Parotid gland (tissue), 1 donor: ENCODE measurements around a stretch of chr3.

DNA sequence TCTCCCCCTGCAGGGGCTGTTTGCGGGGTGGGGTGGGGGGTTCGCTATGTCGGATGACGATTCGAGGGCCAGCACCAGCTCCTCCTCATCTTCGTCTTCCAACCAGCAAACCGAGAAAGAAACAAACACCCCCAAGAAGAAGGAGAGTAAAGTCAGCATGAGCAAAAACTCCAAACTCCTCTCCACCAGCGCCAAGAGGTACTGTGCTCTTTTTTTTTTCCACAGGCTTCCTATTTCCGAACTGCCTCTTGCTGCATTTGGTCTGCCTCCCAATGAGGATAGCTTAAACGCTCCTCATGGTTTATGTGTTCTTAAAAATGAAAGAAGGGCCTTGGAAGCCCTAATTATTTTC lies 1.4 kb downstream of the UBE2E1 start:
- PRO-cap, result unidirectional peak, minus-strand start at position 99 of the sequence

DNA sequence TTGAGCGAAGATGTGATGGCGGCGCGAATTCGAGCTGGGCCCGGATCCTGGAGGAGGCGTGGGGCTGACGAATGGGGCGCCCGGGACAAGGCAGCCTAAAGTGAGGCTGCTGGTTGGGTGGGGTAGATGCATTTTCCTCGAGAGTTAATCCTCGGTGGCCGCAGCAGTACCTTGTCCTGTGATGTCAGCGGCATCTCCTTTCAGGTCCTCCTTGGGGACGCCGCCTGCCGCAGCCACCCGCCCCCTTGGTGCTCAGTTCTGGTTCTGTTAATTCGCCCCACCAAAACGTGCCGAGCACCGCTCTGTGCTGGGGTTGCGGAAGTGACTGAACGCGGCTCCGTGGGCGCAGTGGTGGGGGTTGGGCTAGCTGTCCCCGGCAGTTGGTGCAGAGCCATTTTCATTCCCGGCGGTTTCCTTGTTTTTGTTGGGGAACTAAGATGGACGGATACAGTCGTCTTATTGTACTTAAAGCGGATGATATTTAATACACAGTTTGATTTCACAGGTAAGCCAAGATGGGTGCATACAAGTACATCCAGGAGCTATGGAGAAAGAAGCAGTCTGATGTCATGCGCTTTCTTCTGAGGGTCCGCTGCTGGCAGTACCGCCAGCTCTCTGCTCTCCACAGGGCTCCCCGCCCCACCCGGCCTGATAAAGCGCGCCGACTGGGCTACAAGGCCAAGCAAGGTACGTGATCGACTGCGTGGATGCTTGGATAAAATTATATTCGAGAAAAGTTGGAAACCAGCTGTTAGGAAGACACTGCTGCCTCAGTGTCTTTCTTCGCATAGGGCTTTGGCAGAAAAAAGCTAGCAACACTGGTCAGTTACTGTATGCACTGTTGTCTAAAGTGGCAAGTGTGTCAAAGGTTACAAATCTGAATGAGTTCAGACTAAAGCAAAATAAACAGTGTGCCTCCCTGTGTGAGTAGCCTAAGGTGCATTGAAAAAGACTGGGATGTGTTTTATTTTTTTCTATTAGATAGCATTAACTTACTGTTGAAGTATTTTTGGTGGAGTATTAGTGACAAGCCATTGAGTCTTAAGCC lies 737 bp downstream of the RPL15 start:
- PRO-cap, result unidirectional peak, minus-strand start at position 260 of the sequence

- PRO-cap, result no peak
These were observed 200.8 kb downstream of the NR1D2 start for GRCh38 chr3:24145856-24146283.

DNA sequence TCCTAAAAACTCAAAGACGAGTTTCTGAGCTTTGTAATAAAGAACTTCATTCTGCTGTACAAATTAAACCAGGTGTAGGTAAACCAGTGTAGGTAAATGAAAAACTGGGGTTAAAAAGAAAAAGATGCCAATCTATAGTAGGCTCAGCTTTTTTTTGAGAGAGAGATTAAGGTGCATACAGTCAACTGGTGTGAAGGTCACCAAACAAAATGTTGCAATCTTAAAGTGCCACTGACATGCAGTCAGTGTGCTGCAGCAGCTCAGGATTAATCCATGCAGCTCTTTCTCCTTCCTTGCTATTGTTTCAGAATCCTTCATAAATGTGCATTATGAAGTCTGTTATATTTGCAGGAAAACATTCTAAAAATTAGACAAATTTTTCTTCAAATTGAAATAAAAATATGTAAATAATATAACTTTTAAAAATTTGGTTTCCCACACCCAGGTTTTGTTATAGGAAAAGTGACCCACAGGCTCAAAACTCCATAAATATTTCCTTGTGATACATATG lies 44.0 kb downstream of the THRB start:
- PRO-cap, result no peak

DNA sequence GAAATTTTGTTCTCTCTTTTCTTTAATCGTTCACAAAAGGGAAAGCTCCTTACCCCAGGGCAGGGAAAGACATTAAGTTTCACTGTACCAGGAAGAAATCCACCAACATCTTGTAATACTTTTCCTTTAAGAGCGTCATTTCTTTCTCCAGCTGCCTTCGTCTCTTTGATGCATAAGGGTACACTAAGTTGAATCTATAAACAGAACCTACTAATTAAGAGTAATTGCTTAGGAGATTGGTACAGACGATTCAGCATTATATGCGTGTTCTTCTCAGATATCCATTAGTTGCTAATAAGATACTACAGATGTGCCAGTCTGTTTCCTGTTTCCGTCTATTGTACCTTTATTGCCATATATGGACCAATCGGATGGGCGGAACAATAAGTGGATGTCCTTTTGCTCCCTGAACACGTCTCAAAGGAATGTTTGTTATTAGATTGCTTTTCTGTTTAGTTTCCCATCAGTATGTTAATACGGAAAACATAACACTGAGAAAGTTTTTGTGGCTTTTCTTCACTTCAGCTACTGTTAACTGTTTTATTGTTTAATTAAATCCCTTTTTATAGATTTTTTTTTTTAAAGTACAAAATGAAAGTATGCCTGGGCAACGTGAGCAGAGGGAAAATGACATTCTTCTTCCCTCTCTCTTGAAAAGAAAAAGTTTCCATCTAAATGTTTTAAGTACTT lies 276.6 kb upstream of the RARB start:
- PRO-cap, result no peak

GRCh38 chr3:25433649-25434255 lies 5.7 kb downstream of the RARB start:
- PRO-cap, result no peak

- PRO-cap, result no peak
These were observed 54.0 kb downstream of the TOP2B start for GRCh38 chr3:25610600-25611134.

DNA sequence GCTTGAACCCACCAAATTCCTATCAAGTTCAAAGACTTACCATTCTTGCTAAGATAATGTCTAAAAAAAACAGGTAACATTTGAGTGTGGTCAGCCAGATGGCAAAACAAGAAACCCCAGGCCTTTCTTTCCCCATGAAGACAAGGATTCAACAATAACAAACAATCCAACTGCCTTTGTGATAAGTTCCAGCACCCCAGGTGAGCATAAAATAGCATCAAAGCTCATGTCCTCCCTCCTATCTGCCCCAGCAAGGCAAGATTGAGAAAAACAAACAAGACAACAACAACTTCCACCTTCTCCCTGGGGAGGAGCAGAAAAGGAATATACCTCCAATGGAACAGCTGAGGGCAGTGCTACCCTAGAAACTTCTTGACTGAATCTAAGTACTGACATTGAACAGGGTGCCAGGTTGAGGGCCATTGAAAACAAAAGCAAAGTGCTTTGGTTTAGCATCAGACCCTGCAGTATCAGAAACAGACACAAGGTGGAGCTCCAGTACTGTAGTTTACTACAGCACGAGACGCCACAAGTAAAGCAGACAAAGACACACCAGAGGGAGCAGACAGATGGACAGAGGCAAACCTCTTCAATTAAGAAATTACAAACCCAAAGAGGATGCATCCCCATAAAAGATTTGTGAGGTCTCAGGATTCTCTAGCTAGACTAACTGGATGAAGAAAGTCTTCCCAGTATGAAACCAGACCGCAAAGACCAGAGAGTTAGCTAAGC lies 16.8 kb downstream of the TOP2B start:
- PRO-cap, result no peak

DNA sequence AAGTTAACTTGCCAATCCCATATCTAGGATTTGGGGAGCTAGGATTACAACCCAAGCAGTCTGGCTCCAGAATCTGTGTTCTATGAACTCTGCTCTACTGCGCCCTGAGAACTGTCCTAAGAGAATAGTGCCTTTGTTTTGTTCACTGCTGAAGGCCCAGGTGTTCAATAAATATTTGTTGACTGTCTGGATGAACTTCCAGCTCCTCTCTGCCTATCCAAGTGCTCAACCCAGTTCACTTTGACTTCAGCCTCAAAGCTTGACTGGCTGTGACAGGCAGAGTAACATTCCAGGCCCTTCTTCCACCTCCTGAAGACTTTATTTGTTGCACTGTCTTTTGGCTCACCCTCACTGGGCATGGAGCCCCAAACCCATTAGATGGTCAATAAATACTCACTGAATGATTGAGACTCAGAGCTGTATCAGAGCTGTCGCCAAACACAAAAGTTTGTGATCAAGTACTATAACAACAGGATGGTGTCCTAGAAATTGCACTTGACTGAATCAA lies 2.9 kb downstream of the NEK10 start:
- PRO-cap, result no peak

DNA sequence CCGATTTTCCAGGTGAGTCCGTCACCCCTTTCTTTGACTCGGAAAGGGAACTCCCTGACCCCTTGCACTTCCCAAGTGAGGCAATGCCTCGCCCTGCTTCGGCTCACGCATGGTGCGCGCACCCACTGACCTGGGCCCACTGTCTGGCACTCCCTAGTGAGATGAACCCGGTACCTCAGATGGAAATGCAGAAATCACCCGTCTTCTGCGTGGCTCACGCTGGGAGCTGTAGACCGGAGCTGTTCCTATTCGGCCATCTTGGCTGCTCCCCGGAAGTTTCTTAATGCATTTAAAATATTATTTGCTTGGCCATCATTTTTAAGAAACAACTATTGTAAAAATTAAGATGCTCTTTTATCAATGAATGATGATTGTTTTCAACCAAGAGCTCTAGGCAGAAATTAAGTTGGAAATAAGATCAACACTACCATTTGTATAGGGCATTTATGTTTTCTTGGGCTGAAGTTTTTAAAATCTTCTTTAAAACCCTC lies 99.6 kb upstream of the EOMES start:
- PRO-cap, result no peak

- PRO-cap, result no peak
These were observed 159.3 kb upstream of the EOMES start for GRCh38 chr3:27881353-27881946.

DNA sequence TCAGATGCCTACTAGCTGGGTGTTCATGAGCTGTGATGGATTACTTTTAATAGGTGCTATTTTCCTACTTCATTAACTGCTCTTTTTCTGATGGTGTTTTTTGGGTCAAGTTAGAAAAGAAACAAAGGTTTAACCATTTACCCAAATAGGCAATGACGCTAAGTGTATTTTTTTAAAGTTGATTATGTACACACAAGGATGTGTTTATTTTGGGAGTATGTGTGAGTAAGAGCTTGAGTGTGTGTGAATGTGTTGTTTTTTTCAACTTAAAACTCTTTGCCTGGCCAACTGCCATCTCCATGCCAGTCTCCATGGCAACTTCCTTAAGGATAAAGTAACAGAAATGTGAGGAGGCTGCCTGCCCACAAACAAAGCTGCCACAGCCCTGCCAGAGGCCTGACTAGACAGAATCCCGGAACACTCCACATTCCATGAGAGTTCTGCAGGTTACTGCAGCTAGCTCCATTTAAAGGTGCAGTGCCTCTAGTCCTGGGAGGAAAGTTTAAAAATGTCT lies 215.5 kb upstream of the RBMS3 start:
- PRO-cap, result no peak

DNA sequence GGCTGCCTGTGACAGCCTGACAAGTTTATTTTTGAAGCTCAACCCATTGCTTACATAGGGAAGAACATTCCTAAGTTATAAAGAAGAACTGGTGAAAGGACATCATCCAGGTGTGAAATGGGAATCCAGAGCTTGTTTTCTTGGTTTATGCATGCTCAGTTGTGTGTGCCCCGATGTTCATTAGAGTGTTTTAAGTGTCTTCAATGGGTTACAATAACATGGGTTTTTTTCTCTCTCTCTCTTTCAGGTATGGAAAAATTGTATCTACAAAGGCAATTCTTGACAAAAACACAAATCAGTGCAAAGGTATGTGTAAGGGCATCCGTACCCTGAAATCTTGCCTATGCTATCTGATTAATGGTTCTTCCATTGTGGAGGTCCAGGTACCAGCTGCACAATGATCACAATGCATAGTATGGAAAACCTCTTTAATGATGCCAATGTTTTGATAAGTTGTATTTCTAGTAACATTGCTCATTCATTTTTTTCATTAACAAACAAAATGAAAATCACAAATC lies 207.4 kb downstream of the RBMS3 start:
- PRO-cap, result no peak

DNA sequence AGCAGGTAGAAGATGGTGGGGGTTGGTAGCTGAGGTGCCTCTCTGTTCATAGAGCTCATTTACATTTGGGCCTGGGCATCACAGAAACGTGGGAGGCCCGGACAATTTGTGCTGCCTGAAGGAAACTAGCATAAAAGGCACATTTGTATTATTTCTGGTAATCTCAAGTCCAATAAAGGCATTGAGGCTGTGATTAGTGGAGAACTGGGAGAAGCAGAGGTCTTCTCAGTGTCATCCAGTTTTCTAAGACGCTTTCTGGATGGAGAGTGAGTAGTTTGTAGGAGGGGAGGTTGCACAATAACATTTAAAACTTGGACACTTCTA lies 291.8 kb upstream of the TGFBR2 start:
- PRO-cap, result no peak

DNA sequence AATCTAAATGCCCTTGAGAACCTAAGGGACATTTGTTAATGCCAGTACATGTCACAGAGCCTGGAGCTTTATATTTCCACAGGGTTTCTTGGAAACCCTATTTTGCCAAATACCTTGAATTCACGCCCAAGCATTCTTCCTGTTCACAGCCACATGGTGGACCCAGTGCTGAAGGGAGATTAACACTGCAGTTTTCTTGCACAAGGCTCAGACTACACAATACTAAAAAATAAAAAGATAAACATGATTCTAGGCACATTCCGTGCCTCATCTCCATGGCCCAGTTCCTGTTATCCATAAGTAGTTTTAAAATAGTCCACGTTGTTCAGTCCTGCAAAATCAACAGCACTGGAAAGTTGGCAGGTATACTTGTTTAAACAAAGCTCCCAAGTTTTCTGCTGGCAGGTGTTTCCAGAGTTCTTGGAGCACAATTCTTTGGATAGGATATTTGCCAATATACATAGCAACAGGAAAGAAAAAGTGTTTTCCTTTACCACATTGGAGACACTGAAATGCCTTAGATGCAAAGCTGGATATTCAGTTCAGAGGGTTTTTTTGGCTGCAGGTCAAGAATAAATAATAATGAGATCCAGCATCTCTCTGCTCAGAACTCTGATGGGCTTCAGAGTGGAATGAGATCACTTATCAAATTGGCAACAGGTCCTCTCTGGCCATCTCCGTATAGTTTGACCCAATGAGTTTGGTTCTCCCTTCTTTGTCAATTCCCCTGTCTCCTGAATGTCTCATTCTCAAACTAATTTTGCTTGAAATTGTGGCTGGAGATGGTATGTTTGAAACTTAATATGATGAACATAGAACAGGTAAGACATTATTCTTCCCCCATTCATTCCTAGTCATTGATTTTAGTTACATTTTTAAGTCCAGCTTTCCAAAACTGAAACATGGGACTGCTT lies 88.0 kb upstream of the TGFBR2 start:
- PRO-cap, result no peak

DNA sequence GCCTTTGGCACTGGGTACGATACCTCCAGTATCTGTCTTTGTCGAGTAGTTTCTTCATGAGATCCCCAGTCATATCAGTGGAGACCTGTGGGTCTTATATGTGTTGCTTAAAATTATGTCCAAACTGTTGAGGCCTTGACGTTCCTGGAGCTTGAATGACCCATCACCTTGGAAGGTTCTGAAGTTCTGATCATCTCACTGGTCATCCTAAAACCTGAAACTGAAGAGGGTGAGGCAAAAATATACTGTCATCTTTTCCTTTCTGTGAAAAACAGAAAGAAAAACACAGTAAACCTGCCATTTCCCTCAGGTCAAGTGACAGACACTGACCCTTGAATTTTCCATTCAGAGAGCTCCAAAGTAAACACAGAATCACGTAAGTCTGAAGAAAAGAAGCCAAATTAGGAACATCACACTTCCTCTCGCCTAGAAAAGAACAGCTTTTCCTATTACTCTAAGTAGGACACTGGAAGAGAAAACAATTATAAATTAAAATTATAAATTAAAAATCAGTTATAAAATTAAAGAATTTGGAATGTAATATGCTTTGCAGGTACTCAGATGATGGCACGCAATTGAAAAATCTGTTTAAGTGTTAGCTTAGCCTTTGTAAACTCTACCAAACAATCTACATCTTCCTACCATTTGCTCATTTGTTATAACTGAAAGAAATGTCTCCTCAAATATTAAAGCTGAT lies 78.7 kb upstream of the TGFBR2 start:
- PRO-cap, result unidirectional peak, minus-strand start at position 222 of the sequence

DNA sequence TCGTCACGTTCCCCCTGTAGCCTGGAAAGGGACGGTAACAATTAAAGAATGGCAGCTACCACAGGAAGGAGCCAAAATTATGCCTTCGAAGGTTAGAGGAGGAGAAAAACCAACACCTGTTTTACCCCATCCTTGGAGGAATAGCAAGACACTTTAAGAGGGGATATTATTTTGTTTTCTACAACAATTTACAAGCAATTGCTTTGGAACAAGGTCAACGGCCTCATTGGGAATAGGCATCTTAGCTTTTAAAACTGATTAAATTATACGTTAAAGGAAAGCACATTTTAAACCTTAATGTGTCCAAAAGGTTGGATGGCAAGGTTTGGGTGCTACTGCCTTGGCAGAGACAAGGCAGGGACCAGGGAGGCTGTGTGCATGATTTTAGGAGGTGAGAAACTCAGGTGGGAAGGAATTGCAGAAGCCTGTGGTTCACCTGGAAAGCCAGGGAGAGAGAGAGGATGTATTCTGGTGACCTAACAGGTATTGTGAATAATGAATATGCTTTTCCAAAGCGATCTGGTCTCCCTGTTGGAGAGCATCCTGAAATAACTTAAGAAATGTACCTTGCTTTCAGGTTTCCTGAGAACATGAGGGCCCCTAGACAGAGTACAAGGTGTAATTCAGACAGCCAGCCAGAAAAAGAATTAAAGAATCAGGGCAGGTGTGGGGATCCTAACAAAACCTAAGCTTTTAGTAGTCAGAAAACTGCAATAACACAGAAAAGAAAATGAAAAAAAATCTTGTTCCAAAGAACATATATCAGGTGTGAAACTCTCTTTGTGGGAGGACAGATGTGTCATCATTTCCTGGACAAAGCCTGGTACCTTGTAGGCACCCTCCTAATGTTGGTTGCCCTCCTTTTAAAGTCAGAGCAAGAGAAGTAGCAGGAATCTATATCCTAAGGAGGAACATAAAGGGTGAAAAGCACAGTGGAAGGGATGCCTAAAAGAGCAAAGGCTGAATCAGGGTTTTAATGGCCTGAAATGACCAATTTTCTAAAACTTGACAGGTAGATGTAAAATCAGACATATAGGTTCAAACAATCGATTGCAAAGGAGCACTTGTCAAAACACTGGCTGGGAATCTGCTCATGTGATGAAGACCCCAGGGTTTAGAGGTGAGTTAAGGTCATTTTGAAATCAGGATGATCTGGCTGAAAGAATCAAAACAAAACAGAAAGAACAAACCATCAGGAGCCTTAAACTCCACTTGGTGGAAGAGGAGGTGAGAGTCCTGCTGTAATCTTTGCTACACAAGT lies 54.5 kb downstream of the TGFBR2 start:
- PRO-cap, result no peak

GRCh38 chr3:31592806-31593277 lies 60.1 kb downstream of the STT3B start:
- PRO-cap, result no peak

GRCh38 chr3:31654576-31654775 lies 121.8 kb downstream of the STT3B start:
- PRO-cap, result no peak

DNA sequence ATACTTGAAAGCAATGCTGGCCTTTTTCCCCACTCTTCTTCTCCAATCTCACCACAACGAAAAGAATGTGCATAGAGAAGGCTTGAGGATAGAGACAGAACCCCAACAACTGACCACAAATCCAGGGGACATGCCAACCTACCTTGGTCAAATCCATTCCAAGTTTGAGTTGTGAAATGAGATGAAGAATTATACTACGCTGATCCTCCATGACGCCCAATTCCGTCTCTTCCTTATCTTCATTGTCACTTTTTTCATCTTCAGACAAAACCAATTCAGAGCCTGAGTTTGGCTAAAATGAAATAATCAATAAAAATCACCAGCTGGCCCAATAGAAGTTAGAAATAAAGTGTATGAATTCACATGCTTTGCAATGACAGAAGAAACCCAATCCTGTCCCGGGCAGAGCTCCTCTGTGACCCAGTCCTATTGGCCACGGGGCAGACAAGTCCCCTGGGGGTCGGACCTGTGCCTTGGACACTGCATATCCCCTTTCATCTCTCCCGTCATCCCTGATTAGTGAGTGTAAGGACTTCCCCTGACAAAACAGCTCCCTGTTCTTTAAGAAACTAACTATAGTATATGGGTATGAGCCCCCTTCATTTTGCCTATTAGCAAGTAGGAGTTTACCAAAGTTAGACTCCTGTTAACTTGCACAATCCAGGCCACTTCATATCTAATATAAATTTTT lies 169.6 kb downstream of the STT3B start:
- PRO-cap, result no peak